ENCODE measurements around a stretch of chr20.

GRCh38 chr20:63846546-63847081, 14.7 kb upstream of the ABHD16B start:
- PRO-cap: no peak

GRCh38 chr20:63865749-63866174, 692 bp downstream of the TPD52L2 start:
- PRO-cap: bidirectional peak, plus-strand start at chr20:63865984, minus-strand start at chr20:63865874

DNA sequence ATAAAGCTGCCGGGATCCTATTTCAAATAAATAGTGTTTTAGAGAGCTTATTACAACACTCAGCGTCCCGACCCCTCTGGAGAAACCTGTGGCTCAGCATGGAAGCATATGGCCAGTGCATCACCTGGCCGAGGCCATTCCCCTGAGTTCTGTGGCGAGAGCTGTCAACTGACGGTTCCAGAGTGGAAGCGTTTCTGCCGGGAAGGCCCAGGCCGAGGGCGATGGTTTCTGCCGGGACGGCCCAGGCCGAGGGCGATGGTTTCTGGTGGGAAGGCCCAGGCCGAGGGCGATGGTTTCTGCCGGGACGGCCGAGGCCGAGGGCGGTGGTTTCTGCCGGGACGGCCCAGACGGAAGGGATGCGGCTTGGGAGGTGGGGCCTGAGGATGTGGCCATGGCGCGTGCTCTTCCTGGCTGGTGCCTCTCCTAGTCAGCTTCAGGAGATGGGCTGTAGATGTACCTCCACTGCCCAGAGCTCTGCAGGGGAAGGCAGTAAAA, 12.6 kb downstream of the TPD52L2 start:
- PRO-cap: no peak

DNA sequence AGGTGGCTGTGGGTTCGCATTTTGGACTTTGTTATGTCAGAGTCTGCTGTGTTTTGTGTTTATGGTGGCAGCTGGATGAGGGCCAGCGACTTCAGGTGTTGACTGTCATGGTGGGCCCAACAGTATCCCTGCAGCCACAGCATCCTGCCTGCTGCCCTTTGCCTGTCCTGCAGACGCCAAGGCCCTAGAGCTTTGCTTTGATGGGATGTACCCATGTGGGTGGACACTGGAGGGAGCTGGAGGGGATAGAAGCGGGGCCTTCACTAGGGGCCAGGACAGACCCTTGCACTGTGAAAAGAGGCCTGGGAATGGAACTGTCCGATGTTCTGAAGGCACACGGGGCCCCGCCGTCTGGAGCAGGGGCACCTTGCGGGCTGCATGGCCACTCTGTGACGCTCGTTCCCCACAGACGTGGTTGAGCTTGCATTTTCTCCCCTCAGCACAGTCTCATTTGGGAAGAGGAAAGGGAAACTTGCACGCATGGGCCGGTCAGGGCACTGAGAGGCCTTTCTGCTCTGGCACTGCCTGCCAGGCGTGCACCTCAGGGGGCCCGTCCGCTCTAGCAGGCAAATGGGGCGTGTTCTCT, 13.1 kb upstream of the DNAJC5 start:
- PRO-cap: no peak

DNA sequence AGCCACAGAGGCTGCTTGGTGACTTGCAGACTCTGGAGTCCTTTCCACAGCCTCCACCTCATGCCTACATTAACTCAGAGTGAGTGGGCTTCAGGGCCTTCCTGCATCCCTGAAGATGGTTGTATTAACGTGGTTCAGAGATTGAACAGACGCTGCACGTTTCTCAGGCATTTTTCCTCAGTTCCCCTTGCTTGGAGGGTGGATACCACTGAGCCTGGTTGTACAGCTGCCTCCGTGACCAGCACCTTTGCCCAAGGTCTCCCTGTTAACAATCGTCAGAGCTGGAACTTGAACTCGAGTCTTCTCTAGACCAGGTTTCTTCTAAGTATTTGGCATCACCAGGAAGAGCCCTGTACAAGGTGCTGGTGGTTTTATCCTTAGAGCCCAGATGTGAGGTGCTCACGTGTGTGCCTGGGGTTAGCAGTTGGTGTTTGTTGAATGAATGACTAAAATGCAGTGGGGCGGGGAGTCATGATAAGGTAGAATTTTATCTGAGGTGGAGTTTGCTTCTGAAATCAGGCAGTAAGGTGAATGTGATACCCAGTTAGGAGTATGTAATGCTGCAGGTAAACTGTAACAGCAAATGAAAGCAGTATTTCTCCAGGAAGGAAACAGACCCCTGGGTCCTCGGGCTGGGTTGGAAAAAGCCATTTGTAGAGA, 3.0 kb downstream of the DNAJC5 start:
- PRO-cap: no peak

GRCh38 chr20:63938878-63939168, 17.4 kb downstream of the UCKL1 start:
- PRO-cap: no peak

GRCh38 chr20:63942198-63943248, 13.7 kb downstream of the UCKL1 start:
- PRO-cap: no peak

DNA sequence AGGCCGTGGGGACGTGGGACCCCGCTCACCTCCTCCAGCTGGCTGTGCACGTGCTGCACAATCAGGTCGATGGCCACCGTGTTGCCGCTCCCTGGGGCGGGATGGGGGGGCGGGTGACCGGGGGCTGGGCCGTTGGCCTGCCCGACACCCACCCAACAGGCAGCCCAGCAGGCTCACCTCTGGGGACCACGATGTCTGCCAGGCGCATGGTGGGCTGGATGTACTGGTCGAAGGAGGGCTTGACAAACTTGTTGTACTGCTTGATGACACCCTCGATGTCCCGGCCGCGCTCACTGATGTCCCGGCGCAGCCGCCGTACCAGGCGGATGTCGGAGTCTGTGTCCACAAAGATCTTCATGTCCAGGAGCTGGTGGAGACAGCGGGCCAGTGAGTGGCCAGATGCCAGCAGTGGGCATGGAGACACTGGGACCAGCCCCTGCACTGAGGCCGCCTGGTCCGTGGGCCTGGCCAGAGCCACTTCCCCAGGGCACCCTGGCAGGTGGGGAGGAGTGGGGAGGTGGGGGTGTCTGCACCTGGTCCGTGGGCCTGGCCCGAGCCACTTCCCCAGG, 11.8 kb downstream of the UCKL1 start:
- PRO-cap: no peak

- PRO-cap: no peak
Observed at GRCh38 chr20:64025069-64025460, 10.9 kb upstream of the C20orf204 start.

DNA sequence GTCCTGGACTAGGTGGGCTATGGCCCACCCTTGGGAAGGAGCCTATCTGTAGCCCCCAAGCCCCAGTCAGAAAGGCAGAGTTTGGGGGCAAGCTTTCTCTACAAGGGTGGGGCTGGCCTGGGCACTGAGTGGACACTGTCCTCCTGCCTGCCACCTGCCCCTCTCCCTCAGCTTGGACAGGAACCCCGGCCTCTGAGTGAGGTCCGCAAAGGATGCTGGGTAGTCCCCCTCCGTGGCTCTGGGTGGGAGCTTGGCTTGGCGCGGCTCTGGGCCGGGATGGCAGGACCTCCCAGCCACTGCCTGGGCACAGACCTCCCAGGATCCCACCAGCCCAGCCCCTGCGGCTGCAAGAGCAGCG, 2.8 kb upstream of the SOX18 start:
- PRO-cap: no peak

GRCh38 chr20:64070259-64070603, 7.2 kb downstream of the TCEA2 start:
- PRO-cap: no peak

DNA sequence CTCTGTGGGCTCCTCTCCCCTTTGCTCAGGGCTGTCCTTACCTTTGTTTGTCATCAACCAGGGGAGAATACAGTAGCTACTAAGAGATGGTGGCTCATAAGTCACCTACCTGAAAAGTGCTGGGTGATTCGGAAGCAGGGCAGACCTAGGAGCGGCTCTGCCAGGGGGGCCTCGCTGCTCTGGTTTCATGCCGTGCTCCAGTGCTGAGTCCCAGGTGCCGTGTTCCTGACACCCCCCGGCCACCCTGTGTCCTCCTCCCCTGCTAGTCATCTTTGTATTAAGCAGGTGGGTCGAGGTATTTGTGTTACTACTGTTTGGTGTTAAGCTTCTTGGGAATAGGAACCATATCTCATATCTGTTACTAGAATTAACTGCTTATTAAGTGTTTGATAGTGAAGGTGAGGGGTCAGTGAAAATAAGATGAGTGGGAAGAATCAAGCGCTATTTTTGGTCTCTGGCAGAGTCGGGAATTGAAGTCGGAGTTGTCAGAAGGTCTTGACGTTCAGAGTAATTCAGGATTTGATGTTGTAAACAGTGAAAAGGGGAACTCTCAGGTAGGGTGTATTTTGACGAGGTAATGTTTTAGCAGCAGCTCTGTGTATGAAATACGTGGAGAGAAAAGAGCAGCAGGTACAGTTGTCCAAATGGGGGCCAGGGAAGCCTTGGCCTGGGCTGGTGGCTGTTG, 7.3 kb downstream of the PCMTD2 start:
- PRO-cap: no peak

Measured in anterior vena cava (tissue), 1 donor.